Placental epithelial cell (primary cell): ENCODE results near the genes AMFR and MT4.

DNA sequence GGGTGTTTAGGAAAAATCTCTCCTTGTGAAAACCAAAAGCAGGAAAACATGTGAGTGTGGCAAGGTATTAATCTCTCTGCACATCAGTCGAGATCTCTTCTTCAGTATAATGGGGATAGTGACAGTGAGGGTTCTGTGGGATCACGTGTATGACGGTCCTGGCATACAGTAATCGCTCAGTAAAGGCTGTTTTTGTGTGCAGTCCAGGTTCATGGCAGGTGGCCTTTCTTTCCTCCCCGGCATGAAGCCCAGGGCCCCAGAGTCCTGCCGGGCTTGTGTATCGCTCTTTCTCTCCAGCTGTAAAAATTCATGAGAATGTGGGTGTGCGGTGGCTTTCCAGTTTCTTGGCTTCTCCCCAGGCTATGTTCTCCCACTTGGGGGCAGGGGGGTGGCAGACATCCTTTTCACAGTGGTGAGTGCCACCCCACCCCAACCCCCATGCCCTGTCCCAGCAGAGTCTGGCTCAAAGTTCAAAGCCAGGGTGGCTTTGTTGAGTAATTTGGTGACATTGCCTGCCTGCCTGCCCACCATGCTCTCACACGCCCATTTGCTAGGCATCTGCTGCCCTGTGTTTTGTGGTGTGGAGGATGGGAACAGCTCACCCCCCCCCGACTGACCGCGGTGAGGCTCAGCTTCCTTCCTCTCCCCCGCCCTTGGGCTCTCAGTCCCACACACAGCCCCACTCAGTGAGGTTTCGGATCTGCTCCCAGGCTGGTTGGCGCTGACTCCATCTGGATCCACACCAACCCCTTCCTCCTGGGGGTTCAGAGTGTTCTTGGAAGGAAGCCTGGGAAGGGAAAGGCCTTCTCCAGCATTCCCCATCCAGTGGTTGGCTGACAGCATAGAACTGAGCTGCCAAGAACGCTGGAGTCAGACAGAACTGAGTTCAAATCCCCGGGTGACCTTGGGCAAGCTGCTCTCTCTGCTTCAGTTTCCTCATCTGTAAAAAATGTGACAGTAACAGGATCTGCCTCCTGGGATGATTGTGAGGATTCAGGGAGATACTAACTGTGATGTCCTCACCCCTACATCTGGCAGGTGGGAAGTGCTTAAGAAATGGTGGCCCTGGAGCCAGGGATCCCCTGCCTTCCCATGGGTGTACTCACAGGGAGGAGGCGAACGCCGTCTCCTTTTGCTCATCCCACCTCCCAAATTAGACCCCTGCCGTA is 36.0 kb downstream of the CHD9 start:
- CAGE, long polyA plus RNA = no peak

GRCh38 chr16:53490734-53491464 is 12.1 kb downstream of the AKTIP start:
- CAGE, long polyA plus RNA = no peak

DNA sequence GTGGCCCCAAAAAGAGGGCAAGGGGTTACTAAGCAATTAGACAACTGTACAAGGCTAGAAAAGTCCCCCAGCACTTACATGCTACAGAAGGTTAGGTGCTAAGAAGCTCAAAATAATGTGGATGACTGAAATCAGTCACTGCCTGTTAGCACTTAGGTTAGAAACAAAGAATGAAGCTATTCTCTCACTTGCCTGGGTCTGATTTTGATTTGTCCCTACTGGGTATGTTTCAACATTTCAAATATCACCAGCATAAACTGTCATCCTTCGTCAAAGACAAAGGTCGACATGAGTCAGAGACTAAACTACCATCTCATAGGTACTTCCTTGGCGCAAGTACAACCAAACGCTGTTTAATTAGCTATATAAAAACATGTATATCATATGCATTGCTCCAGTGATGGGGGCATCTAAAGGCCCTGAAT is 4.1 kb downstream of the AKTIP start:
- CAGE, long polyA plus RNA = no peak

DNA sequence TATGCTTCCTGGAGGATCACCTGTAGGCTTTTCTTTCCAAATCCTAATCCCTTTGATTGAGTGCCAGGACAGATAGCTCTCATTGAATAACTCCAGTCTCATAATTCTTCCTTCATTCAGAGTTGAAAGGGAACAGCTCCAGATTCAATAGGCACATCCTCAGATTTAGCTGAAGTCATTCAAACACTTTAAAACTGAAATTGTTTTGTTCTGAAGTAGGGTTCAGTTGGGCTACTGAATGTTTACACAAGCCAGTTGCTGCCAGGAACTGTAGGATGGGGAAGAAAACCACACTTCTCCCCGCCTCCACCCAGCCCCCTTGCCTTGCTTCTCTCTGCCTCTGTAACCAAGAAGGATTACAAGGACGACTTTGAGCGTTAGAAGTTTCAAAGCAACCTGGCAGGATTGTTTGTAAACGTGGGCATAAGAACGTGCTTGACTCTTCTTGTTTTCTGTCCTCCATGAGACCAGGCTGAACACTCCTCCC is 287.8 kb downstream of the FTO start:
- CAGE, long polyA plus RNA = no peak

- CAGE, long polyA plus RNA = no peak
Measured at GRCh38 chr16:54040224-54040804, 246.3 kb downstream of the IRX3 start.

DNA sequence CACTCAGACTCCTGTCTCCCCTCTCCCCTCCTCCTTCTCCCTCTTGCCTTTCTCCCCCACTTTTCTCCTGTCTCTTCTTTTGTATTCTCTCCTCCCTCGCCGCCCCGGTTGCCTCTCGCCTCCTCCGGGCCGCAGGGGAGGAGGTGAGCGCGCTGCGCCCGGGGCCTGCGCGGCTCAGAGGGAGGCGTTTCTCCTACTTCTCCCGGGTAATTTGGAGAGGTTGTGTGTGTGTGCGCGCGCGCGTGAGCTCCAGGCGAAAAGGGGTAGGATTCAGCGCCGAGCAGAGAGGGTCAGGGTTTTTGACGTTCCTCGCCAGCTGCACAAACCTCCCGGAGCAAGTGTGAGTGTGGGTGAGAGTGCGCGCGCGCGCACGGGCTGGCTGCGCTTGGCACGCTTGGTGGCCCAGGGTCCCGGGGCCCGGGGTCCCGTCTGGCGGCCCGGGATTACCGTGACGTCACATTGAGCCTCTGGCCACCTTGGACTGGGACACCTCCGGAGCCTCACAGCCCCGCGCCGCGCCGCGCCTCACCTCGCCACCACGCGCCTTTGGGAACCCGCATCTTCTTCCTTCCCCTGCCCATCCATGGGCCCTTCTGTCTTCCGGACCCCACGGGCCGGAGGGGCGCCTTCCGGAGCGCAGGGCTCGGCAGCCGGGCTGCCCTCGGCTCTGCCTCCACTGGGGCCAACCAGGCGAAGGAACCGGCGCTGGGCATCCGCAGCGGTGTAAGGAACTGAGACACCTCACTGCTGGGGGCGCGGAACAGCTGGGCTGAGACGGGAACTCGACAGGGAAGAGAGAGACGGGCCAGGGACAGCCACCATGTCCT is 482 bp downstream of the IRX6 start:
- CAGE, long polyA plus RNA = no peak

DNA sequence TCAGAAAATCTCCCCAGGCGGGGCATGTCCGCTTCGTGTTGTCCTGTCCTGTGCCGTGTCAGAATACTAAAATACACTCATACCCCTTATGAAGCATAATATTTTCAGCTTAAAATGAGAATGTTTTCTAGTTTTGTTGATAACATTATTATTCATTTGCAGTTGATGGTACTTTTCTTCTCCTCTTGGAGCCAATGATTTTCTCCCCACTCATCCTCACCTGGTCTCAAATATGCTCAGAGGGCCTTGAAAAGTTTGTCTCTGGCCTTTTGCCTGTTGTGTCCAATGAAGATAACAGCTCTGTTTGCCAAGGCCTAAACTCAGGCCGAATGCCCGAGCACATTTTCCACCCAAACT is 48.6 kb downstream of the IRX6 start:
- CAGE, long polyA plus RNA = no peak

GRCh38 chr16:55496709-55497260 is 12.1 kb upstream of the LPCAT2 start:
- CAGE, long polyA plus RNA = no peak

GRCh38 chr16:55508297-55508759 is 544 bp upstream of the LPCAT2 start:
- CAGE, long polyA plus RNA = no peak

- CAGE, long polyA plus RNA = no peak
Measured at GRCh38 chr16:55759983-55760951, 72.6 kb downstream of the CES1 start.

GRCh38 chr16:55871782-55872237 is 3.4 kb downstream of the CES5A start:
- CAGE, long polyA plus RNA = no peak

DNA sequence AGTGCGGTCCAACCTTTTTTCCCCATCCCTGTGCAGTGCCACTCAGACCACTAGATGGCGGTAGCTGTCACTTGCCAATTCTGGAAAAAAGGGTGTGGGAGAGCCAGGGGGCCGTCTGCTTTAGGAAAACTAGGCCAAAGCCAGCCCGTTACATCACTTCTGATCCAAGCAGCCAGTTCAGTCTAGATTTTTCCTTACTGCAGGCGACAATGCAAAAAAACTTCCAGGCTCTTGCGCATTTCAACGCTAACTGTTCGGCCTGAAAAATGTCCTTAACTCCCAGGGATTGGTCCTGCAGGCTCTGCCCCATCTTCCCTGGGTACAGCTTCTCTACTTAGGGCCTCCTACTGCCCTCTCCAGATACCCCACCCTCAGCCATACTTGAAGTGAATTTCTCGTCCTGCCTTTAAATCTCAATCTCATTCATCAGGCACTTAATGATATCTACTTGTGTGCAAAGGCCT is 69.3 kb upstream of the CES5A start:
- CAGE, long polyA plus RNA = no peak

DNA sequence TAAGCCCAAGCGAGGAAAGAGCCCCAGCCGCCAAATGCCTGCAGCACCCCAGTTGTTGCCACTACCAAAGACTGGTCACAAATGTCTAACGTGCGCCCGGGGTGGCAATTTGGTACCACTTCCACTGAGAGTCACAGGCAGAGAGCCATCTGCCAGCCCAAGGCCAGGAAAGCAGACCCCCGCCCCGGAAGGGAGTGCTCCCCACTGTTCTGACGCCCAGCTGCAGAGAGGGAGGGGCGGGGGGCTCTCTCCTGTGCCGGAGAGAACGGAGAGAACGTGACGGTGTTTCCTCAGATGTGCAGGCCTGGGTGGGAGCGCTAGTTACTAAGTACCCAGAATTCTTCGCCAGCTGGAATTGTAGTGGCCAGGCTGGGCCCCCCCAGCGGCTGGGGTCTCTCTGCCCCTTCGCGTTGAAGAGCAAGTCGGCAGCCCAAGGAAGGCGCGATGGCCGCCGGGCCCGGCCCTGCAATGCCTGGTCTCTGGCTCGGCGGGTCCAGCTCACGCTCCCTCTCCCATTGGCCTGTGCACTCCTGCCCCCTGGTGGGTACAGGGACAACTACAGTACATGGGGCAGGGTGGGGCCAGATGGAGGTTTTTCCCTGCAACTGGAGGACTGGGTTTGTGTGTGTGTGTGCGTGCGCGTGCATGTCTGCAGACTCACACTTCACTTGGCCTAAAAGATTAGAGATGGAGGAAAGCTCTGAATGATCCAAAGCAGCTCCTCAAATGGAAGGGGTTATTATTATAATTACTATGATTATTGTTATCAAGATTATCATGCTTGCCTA is 107.2 kb downstream of the AMFR start:
- CAGE, long polyA plus RNA = no peak

DNA sequence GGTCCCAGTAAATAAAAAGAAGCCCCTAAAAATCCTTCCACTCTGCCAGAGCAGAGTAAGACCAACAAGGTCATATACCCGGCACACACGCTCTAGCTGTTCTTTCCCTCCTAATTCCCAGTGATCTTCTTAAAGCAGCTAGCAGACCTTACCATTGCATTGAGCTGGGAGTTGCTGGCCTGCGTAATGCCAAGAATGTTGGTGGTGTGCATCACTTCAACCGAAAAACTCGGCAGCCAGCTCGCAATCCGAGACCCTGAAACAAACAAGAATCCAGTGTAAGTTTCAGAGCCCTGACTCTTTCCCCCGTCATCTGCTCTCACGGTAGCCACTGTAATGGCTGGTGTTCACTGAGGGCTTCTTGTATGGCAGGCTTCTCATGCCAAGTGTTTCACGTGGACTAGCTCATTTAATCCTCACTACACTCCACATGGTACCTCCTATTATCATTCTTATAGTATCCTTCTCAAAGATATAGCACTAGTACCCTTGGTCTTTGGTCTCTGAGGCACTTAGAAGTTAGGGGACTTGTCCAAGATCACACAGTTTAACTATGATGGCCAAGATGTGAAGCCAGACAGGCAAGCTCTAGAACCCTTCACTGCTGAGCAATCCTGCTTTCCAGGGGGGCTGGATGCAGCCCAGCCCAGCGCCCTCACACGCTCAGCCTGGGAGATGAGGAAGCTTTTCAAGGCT is 39.4 kb downstream of the AMFR start:
- CAGE, long polyA plus RNA = no peak

DNA sequence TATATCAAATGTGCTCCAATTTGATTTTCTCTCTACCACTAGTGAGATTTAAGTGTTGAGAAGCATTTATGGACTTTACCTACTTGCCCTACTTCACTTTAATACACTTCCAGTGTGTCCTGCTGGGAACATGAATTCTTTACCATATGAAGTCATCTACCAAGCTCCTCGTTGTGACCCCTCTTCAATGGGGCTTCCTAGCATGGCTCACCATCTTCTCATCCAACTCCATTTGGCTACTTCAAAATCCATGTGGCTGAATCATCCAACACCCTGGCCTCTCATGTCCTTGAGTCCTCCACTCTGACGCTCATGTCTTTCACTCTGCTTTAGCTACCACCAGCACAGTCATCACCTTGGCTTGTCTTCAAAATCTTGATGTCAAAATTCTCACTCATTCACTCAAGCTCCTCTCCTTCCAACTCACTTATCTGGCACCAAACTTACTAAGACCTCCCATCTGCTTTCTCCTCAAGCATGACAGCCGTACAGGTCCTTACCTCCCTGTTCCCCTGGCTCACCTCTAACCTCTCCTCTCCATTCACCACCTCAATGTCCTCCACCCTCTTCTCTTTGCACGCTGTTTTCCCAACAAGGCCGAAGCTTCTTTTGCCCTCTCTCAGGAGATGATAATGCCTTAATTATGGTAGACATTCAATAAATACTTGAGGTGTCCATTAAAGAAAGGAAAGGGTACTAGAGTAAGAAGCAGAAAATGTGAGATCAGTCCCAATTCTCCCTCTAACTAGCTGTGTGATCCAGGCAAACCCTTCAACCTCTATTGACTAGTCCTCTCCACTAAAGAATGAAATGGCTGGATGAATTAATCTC is 35.7 kb downstream of the AMFR start:
- CAGE, long polyA plus RNA = no peak

DNA sequence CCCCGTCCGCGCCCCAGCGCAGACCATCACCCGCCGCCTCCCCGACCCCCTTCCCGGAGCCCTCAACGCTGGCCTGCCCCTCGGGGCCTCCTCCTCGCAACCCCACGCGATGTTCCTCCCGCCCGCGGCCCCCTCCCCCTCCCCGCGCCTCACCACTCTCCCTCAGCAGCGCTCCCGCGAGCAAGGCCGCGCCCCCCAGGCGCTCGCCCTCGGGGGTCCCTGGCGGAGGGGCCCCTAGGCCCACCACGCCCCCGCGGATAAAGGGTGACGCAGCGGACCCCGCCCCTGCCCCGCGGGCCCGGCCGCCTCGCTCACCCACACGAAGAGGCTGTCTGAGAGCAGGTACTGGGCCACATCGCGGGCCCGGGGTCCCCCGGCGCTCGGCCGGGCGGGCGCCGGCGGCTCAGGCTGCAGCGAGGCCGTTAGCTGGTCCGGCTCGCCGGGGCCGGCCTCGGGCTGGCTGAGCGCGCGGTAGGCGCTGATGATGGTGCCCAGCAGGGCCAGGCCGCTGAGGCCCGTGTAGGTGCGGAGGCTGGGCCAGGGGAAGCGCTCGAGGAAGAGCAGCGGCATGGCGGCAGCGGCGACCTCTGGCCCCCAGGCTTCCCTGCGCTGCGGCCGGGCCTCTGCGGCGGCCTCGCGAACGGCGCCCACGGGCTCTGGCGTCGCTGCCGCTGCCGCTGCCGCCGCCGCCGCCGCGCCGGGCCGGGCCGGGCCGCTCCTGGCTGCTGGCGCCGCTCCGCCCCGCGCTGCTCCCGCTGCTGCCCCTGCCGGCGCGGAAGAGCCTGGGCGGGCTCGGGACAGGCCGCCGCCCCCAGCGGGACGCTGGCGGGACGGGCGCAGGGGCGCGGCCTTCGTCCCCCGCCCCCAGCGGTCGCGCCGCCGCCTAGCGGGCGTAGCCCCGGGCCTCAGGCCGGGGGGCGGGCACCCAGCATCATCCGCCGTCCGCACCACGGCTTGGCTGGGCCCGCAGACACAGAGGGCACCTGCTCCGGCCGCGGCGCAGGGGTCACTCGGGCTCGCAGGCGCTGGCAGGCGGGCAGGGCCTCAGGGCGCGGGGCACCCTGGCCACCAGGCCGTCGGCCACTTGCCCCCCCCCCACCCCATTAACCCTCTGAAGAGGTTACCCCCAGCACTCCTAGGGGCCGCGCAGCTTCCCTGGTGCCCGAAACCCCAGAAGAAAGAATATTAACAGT is at the start of gene AMFR:
Gene AMFR, minus strand, starts transcription at position 788 of the 1,193 bp plus-strand sequence.
- CAGE, long polyA plus RNA = no peak

DNA sequence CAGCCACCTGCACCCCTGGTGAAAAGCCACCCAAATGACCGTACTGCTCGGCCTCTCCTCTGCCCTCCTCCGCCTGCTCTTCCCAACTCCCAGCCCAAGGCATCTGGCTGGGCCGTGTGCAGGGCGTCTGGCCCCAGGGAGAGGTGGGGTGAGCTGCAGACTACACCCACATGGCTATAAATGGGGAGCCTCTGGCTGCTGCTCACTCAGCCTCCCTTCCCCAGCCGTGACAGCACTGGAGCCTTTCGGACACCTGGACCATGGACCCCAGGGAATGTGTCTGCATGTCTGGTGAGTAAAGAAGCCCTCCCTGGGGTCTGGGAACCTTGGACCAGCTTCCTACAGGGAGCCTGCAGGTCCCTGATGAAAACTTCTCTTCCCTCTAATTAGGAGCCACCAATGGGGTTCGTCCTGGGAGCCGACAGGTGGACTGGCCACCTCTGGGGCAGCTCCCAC is at the start of gene MT4:
Gene MT4, plus strand, starts transcription at position 205 of the 456 bp plus-strand sequence.
- CAGE, long polyA plus RNA = no peak

DNA sequence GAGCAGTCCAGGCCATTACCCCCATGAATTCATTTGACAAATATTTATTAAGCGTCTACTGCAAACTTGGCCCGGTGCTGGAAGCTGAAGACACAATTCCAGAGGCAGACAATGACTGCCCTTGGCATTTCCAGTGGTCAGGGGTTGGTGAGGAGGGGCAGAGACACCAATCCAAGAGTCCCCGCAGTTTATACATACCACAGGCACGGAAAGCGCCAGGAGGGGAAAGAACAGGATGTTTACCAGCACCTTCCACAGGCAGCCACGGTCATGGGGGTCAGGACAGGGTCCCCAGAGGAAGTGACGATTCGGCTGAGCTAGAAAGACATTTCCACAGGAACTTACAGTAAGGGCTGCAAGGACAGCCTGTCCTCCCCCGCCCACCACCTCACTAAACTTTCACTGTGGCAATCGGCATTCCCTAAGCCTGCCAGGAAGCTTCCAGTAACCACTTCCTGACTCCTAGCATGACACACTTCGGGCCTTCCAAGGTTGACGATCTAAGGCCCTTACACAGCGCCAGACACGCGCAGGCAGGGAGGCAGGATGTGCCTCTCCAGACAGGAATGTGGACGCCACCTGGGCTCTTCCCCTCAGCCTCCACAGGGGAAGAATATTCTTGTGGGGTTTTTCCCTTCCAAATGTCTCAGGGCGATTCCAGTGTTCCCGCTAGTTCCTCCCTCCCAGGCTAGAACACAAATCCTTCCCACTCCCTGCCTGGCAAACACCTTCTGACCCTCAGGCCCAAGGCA is 1.2 kb upstream of the MT2A start:
- CAGE, long polyA plus RNA = no peak

DNA sequence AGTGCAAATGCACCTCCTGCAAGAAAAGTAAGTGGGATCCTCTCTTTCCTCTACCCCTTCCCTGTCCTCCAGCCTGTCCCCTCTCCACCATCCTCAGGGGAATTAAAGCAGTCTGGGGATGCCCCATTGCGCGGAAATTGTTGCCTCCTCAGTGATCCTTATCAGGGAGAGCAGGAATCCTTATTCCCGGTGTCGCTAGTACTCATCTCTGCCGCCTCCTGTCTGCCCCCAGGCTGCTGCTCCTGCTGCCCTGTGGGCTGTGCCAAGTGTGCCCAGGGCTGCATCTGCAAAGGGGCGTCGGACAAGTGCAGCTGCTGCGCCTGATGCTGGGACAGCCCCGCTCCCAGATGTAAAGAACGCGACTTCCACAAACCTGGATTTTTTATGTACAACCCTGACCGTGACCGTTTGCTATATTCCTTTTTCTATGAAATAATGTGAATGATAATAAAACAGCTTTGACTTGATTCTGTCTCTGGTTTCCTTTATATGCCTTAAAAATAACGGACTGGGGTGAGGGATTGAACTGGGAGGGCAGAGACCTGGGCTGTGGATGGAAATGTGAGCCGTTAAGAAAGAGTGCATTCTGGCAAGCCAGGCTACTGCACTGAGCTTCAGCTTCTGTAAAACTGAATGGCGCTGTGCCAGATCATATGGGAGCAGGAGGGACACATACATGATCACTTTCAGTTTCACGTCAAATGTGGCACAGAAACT is 805 bp downstream of the MT2A start:
- CAGE, long polyA plus RNA = no peak

DNA sequence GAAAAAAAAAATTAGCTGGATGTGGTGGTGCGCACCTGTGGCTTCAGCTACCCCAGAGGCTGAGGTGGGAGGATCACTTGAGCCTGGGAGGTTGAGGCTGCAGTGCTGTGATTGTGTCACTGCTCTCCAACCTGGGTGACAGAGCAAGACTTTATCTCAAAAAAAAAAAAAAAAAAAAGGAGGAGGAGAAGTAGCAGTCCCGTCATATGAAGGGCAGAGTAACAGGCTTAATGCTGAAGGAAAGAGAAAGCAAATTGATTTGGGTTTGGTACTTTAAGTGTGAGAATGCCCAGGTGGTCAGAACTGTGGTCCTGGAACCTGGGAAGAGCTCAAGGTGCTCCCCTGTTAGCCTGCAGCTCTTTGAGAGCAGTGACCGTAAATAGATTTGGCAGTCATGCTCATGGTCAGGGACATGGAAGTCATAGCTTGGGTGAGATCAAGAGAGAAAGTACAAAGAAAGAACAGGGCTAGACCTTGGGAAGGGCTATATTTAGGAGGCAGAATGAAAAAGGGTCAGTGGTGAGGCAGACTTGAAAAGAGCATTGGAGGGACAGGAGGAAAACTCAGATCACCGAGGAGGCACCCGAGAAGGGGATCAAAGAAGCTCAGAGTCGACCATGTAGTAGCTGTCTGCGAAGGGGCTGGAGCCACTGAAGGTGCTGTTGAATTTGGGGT is 13.9 kb upstream of the HERPUD1 start:
- CAGE, long polyA plus RNA = no peak